SJCRH30 (cell line): Measurements from ENCODE around the gene NDUFAF4.

DNA sequence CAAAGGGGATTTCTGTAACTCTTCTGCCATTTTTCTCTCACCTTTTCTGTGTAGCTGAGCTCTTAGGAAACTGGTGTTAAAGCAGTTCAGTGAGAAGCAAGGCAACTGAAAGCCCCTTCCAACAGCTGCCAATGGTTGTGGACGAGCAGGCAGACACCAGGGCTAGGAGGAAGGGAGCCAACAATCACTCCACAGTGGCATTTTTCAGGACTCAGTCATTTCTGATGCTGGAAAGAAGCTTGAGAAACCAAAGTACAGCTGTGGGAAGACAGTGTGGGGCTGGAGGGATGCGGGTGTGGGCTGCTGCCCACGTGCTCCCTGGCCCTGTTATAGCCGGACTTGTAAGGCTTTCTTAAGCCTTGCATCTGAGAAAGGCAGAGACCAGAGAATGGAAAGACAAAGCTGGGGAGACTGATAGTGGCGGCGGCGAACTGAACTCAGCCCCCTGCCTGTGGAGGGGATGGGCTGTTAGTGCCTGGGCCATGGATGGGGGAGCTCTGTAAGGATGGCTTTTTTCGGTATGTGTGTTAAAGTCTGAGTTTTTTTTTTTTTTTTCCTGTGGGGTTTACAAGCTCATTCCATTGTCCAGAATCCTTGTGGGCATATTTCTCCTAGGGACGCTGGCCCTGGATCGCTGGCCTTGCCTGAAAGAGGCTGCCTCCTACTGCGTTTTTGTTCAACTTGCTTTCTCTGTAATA, 91.6 kb downstream of the GJA10 start:
- RAMPAGE, long total RNA: no peak

GRCh38 chr6:90272650-90273303, 23.9 kb downstream of the BACH2 start:
- RAMPAGE, long total RNA: no peak

GRCh38 chr6:90280954-90281400, 15.7 kb downstream of the BACH2 start:
- RAMPAGE, long total RNA: no peak

GRCh38 chr6:90285544-90286576, 10.8 kb downstream of the BACH2 start:
- RAMPAGE, long total RNA: no peak

DNA sequence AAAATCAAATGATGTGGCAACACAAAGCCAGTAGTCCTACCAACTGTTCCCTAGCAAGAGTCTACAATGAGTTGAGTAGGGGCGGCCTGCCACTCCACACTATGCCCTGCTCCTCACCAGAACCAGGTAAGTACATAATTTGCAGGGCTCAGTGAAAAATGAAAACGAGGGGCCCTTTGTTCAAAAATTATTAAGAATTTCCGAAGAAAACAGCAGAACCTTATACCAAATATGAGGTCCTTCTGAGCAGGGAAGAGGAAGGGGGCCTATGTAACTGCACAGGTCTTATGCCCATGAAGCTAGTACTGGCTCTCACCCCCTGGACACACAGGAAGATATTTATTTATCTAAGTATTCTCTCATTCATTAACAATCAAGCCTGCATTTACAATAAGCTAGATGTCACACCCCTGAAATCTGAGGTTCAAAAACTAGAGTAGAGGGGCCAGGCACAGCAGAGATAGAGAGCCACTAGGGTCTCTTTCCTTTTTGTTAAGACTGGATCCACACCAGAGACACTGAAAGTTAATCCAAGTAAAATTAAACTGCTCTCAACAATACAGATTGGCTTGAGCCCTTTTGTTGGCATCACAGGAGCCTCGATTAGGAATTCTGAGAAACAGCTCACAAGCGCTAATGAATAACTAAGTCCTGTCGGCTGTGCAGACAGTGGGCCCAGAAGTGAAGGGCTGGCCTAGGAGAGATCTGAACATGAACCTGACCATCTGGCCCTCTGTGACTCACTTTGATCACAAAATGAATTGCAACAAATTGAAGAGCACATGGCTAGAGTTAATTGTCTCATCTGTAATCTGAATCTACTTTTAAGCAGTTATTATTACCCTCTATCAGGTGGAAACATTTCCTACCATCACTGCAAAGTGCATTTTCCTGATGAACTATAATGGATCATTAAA, 3.5 kb downstream of the BACH2 start:
- RAMPAGE, long total RNA: no peak

DNA sequence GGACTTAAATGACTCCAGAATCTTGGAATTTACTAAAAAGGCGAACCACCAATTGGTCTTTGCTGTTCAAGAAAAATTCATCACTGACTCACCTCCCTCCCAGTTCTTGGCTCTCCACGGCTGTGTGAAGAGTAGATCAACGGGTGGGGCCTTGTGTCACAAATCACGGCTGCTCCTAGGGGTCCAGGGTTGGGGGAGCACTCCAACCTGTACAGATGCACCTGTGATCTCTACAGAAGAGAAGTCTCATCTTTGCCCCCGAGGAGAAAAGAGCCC, 79.5 kb upstream of the BACH2 start:
- RAMPAGE, long total RNA: no peak

- RAMPAGE, long total RNA: no peak
Observed at GRCh38 chr6:90403568-90404215, 107.0 kb upstream of the BACH2 start.

- RAMPAGE, long total RNA: no peak
Observed at GRCh38 chr6:93416488-93417037, 2.8 kb downstream of the EPHA7 start.

DNA sequence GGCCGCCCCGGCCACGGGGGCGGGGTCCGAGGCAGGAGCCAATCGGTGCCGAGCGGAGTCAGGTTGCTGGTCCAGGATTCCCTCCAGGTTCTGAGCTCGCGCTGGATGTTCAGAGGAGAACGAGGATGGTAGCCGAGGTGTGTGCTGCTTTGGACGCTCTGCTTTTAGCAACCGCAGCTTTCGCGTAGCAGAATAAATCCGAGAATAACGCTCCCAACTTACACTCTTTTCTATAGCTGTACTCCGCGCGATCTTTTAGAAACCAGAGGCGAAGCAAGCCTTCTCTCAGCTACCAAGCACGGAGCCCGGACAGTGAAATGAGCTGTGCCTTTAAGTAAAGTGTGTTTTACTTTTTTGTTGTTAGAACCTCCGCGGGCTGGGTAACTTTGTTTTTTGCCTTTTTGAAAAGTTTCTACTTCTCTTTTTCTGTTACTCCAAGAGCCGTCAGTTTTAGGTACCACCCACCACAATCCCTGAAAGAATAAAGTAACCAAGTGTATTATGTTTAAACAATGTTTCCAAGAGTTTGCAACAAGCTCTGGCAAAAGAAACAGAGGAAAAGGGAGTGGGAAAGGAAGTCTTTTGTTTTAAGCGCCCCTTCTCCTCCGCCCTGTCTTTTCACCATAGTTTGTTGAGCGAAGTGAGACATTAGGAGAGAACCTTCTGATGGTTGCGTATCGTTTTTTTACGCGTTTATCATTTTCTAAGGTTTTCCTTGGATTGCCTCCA, 515 bp upstream of the EPHA7 start:
- RAMPAGE, long total RNA: no peak

GRCh38 chr6:95576316-95576638, 1.1 kb upstream of the MANEA start:
- RAMPAGE, long total RNA: no peak

- RAMPAGE, long total RNA: no peak
Observed at GRCh38 chr6:95576639-95577199, 616 bp upstream of the MANEA start.

DNA sequence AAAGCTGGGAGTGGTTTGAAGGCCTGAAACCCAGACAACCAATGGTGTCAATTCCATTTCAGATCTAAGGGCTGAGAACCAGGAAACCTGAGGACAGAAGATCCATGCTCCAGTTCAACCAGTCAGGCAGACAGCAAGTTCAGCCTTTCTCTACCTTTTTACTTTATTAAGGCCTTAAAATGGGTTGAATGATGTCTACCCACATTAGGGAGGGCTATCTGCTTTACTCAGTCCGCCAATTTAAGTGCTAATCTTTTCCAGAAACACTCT, 170.8 kb downstream of the FUT9 start:
- RAMPAGE, long total RNA: no peak

GRCh38 chr6:96601659-96602014, 38.7 kb downstream of the FHL5 start:
- RAMPAGE, long total RNA: no peak

DNA sequence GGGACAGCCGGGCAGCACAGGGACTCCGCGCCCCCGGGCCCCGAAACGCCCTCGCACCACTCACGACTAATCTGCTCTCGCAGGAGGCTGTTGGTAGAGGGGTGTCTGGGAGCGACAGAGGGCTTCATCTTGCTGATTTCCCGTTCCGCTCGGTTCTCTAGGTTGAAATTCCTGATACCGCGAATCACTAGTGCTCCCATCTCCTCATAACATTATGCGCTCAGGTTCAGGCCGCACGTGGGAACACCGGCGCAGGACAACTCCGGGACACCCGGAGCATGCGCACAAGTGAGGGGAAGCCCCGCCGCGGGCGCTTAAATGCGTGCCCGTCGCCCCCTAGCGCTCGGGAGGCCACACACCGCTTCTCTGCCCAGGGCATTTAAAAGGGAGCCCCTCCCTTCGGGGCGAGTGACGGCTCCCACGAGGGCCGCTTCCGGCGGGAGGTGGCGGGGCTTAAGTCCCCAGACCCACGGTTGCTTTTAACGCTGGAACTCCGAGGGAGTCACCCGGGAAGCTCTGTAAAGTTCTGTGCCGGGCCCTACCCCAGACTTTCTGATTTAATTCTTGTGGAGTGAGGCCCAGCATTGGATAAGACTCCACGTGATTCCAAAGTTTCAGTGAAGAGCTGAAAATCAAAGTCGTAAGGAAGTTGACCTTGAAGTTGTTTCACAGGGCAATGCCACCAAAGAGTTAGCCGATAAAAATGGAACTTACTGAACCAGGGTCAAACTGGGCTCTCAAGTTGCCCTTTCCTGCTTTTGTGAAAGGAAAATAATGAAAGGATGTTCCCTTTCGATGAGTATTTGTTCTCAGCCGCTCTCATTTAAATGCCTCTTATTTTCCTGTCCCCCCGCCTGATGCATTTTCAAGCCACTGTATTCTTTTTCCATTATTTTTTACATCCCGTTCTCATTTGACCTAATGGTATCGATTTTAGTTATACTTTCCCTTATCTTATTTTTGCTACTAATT, at the start of gene NDUFAF4:
Gene NDUFAF4 (minus strand): TSS at position 290 of the 972 bp plus-strand sequence.
- RAMPAGE, long total RNA: start-site peak on the minus strand centred at position 252 of the sequence, 70 bp wide, 1,584 and 193 reads in 2 replicates

- RAMPAGE, long total RNA: no peak
Observed at GRCh38 chr6:99514019-99514548, 1.1 kb downstream of the USP45 start.

GRCh38 chr6:99613369-99614512, 7.1 kb downstream of the PRDM13 start:
- RAMPAGE, long total RNA: no peak

GRCh38 chr6:100281144-100281927, 183.4 kb downstream of the SIM1 start:
- RAMPAGE, long total RNA: no peak

DNA sequence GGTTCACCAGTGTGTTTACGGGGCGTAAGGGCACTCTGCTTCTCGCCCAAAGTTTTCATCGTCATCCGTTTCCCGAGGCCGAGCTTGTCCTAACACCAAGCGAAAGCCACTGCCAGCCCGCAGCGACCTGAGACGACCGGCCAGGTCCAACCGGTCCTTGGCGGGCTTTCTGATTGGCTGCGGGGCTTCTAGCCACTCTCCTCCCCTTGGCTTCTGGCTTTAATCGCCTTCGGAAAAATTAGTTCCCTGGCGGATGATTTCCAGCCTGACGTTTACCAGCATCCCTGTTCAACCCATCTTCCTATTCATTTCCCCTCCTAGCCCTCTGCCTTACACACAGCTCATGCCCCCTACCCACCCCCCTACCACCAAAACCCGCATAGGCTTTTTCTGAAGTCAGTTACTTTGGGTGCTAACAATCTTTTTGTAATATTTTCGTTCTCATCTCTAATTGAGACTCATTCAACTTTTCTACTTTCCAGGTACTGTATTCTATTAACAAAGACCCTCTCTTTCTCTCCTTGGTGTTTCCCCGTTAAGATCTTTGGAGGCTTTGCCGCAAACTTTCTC, 10.5 kb downstream of the SIM1 start:
- RAMPAGE, long total RNA: no peak

- RAMPAGE, long total RNA: no peak
Observed at GRCh38 chr6:100464175-100464645, 511 bp downstream of the SIM1 start.

- RAMPAGE, long total RNA: no peak
Observed at GRCh38 chr6:101981784-101982246, 588.3 kb downstream of the GRIK2 start.